ENCODE results near the gene TDP2.

DNA sequence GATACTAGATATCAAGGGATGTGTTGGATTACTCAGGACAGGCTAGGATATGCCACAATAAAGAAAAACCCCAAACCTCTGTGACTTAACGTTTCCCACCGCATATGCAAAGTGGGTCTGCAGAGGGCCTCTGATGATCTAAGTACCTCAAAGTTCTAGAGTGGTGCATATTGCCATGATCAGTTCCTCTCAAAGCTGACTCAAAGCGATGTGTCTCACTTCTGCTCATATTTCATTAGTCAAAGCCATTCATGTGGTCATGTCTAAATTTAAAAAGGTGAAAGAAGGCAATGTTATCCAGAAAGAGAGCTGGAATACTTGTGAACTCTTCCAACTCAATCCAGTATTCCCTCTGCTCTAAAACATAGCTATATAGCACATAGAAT lies 155.0 kb upstream of the SOX4 start:
- PRO-cap, result no peak
- RAMPAGE, long total RNA, 4 experiments, result no peak in any of the 4 experiments

DNA sequence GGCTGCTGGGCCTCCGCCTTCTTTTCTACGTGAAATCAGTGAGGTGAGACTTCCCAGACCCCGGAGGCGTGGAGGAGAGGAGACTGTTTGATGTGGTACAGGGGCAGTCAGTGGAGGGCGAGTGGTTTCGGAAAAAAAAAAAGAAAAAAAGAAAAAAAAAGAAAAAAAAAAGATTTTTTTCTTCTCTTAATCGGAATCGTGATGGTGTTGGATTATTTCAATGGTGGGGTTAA lies 3.2 kb downstream of the SOX4 start:
- PRO-cap, result no peak
- RAMPAGE, long total RNA, 4 experiments, result no peak in any of the 4 experiments

DNA sequence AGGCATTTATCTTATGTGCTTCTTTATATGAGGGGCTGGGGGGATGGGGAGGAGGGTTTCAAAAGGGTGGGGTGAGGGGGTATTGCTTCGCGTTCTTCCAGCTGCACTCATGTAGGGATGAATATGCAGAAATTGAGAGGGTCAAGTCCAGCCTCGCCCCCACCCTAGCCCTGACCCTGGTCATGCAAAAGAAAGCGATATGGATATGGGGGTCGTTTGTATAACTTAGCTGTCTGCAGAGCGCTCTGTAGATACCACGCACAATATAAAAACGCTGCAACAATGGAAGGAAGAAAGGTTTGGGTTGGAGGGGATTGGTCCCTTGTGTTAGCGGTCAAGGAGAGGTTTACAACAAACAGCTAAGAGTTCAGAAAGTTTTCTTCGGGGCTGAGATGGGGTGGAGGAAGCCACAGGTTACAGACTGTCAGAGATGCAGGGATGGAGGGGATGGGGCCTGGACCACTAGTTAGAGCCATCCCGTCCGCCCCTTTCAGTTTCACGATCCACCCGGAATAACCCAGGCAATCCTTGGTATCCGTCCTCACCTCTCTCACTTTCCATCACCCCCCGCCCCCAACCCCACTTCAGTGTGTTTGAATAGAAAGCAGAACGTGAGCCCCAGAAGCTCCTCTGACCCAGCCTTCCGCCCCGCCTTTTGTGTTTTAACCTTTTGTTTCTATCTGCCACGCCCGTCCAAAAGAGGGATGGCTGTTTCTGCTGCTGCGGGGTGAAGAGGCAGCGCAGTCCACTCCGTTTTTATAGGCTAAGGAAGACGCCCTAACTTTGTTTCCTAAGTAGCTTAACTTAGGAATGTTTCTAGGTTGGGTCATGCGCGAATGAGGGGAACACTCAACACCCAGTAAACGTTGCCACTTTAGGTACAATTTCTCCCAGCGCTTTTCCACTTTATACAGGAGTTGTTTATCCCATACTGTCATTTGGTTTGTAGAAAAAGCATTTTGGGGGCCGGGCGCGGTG lies 73.6 kb downstream of the SOX4 start:
- PRO-cap, result no peak
- RAMPAGE, long total RNA, 4 experiments, result no peak in any of the 4 experiments

- PRO-cap, result no peak
- RAMPAGE, long total RNA, 4 experiments, result no peak in any of the 4 experiments
These were observed 349.1 kb downstream of the PRL start for GRCh38 chr6:21947554-21948353.

- PRO-cap, result no peak
- RAMPAGE, long total RNA, 4 experiments, result no peak in any of the 4 experiments
These were observed 74.4 kb downstream of the PRL start for GRCh38 chr6:22222357-22222940.

DNA sequence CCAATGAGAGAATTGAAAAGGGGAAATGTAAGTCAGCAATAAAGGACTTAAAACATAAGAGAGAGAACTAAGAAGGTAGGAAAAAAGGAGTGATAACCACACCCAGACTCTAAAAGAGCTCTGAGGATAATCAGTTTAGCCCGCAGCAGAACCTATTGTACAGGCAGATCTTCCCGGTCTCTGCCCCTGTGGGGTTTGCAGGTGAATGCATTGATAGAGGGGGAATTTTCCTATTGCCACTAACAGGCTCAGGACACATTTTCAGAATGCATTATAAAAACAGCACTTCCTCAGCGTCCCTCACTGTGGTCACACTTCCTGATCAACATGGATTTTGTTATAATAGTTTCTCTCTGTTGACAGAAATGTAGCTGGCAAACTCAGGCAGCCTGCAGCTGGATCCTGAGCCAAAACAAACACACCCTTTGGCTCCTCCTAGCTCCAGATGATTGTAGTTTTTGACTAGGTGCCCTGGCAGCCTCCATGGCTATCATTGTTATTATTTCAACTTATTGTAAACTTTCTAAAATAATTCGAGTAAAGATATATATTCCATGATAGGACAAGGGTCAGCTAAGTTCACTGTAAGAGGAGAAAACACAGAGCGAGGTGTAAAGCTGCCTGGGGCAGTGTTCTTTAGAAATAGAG lies 98.4 kb upstream of the HDGFL1 start:
- PRO-cap, result no peak
- RAMPAGE, long total RNA, 4 experiments, result no peak in any of the 4 experiments

DNA sequence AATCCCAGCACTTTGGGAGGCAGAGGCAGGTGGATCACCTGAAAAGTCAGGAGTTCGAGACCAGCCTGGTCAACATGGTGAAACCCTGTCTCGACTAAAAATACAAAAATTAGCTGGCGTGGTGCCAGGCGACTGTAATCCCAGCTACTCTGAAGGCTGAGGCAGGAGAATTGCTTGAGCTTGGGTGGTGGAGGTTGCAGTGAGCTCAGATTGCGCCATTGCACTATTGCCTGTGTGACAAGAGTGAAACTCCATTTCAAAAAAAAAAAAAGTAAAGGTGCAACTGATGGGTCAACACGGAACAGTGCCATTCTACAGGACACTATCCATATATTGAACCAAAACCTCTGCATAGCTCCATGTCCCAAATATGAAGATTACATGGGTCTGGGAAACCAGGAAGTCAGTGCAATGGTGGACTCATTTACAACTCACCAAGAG lies 673.3 kb downstream of the HDGFL1 start:
- PRO-cap, result no peak
- RAMPAGE, long total RNA, 4 experiments, result no peak in any of the 4 experiments

GRCh38 chr6:23534758-23535083 lies 591.3 kb upstream of the NRSN1 start:
- PRO-cap, result unidirectional peak, plus-strand start at chr6:23534894
- RAMPAGE, long total RNA, 4 experiments, result no peak in any of the 4 experiments

- PRO-cap, result no peak
- RAMPAGE, long total RNA, 4 experiments, result no peak in any of the 4 experiments
These were observed 39.7 kb downstream of the ALDH5A1 start for GRCh38 chr6:24534338-24535023.

DNA sequence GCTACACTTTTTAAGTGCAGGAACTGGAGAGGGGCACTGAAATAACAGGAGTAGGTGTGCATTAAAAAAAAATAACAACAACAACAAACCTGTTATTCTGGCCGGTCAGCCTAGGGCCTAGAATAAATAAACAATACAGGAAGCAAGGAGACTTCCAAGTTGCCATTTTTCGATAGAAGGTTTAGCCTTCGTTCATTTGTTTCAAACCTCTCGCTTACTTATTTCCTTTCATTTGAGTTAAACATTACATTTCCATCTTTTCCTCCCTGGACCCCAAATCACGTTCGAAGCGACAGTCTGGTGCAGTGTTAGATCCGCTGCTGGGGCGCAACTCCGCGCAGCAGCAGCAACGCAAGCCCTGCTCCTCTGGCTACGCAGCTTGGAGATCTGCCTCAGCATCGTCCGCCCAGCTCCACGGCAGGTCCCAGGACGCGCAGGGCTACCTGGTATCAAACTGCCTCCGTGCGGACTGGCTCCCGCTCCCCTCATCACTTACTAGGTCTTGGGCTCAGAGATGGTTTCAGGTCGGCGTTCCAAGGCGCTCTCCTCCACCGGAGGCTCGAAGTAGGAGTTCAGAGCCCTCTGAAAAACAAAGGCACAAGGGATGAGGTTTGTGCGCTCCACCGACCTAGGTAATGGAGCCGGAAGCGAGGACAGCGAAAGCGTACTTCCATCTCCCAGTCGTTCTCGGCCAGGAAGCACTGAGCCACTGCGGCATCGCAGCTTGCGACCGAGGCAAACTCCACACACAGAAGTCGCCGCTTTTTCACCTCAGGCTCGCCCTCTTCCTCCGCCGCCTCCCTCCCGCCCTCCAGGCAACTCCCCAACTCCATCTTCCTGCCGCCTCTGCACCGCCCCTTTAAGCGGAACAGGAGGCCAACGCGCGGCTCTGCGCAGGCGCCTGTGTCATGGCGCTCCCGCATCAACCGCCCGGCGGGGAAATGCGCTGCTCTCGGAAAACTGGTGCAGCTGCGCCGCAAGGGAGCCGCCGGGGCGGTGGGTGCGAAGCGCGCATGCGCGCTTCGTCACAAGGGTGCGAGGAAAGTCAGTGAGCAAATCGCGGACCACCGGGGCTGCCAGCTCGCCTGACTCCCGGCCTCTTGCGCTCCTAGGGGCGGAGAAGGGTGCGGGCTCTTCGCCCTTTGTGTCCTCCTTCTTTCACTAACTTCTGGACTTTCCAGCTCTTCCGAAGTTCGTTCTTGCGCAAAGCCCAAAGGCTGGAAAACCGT lies at the start of gene TDP2:
Gene TDP2, minus strand, starts transcription at position 870 of the 1,229 bp plus-strand sequence.
- PRO-cap, result bidirectional peak, plus-strand start outside the sequence, minus-strand start at position 861 of the sequence
- RAMPAGE, long total RNA, 4 experiments, result start-site peak on the plus strand in 3 of 4 experiments, centred at positions 906 to 1,153 of the sequence, 22 to 463 reads per replicate; start-site peak on the minus strand in 2 of 4 experiments, centred at positions 797 to 806 of the sequence, 249 to 390 reads per replicate

- PRO-cap, result bidirectional peak, plus-strand start at chr6:24721496, minus-strand start at chr6:24721335; bidirectional peak, plus-strand start at chr6:24721688, minus-strand start at chr6:24721631
- RAMPAGE, long total RNA, 4 experiments, result no peak in any of the 4 experiments
These were observed 2.3 kb upstream of the C6orf62 start for GRCh38 chr6:24720993-24722000.

DNA sequence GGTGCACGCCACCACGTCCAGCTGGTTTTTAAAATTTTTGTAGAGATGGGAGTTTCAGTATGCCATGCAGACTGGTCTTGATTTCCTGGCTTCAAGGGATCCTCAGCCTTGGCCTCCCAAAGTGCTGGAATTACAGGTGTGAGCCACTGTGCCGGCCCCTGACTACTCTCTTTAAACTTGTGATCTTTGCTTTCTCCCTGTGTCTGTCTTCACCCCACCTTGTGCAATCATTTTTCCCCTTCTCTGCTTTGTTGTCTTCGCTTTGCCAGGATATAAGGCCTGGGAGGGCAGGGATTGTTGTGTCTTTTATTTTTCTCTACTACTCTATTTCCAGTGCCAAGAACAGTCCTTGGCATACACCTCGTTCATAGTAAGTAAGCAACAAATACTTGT lies 4.1 kb upstream of the ARMH2 start:
- PRO-cap, result no peak
- RAMPAGE, long total RNA, 4 experiments, result no peak in any of the 4 experiments

- PRO-cap, result no peak
- RAMPAGE, long total RNA, 4 experiments, result no peak in any of the 4 experiments
These were observed 44.7 kb downstream of the RIPOR2 start for GRCh38 chr6:24890960-24891521.

DNA sequence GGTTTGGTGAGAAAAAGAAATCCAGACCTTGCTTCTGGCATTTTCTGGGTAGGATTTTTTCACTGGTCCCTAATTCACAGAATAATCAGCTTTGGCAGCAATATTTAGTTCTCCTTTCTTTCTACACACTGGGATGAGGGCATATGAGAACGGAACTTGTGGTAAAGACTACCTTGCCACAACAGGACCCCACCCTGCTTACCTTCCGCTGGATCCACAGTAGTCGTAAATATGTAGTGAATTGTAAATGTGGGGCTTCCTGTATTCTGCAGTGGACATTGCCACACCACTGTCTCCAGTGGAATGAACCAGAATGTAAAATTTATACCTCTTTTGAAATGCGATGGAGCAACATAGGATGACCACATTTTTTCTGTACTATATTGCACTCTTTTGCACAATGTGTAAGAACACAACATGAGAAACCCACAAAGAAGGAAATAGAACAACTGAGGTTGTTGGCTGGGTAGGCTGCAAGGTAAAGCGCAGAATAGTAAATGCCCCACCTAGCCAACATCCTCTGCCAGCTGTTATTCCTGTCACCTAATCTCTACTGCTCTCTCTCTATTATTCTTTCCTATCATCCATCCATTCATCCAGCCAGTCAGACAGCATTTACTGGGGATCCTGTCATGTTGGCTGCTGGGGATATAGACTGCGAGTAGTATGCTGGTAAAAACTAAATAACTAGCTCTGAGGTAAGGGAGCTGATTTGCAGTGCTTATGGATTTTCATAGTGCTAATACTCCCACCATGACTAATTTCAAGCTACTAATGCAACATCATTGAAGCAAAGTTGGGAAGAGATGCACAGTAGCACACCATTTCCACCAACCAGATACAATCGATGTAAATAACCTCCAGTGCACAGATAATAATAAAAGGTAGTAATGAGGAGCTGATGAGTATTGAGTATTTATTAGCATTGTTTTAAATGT lies 16.2 kb upstream of the RIPOR2 start:
- PRO-cap, result no peak
- RAMPAGE, long total RNA, 4 experiments, result no peak in any of the 4 experiments

- PRO-cap, result no peak
- RAMPAGE, long total RNA, 4 experiments, result no peak in any of the 4 experiments
These were observed 152.6 kb upstream of the RIPOR2 start for GRCh38 chr6:25088300-25088902.

DNA sequence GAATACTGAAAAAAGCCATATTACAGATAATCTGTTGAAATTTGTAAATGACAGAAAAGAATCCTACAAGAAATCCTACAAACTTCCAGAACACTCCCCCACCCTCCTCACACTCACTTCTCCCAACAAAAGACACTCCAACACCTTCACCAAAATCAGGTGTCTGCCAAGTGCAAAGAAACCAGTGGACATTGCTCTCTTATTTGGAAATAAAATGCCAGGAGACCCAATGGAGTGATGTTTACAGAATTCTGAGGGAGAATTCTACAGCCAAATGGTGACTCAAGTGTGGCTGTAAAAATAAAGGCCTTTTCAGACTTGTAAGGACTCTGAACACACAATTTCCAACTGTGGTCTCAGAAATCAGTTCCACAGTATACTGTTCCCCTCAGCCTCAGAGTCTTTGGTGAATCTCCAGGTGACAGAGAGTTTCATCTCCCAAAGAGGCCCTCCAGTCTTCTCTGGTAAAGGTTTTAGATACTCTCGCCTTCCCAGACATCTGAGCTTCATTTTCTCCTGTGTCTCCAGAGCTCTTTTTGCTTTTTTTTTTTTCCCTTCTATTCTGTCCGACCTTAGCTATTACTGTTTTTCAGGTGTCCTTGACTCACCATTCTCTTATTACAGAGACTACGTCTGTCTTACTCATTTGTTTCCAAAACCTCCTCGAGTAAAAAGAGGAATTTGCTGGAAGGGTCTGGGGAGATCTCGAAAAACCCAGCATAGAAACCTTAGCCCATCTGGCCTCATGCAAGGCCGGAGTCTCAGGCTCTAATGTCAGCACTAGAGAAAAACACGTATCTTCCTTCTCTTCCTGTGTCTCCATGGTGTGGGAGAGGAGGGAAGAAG lies 109.4 kb upstream of the CARMIL1 start:
- PRO-cap, result no peak
- RAMPAGE, long total RNA, 4 experiments, result no peak in any of the 4 experiments

- PRO-cap, result no peak
- RAMPAGE, long total RNA, 4 experiments, result no peak in any of the 4 experiments
These were observed 86.0 kb upstream of the CARMIL1 start for GRCh38 chr6:25193024-25193676.

DNA sequence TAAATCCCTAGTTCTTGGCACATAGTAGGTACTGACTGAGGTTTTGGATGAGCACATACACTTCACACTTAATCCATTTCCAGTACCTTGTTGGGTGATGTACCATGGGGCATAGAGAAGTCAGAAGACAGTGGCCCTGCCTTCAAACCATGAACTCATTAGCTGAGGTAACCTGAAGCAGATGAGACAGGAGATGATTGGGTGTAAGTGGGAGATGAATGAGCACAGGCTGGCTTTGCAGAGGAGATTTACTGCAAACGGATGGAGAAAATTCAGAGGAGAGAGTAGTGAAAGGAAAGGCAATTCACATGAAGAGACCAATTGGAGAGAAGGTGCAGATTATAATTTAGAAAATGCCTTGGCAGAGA lies 160.9 kb downstream of the CARMIL1 start:
- PRO-cap, result no peak
- RAMPAGE, long total RNA, 4 experiments, result no peak in any of the 4 experiments

DNA sequence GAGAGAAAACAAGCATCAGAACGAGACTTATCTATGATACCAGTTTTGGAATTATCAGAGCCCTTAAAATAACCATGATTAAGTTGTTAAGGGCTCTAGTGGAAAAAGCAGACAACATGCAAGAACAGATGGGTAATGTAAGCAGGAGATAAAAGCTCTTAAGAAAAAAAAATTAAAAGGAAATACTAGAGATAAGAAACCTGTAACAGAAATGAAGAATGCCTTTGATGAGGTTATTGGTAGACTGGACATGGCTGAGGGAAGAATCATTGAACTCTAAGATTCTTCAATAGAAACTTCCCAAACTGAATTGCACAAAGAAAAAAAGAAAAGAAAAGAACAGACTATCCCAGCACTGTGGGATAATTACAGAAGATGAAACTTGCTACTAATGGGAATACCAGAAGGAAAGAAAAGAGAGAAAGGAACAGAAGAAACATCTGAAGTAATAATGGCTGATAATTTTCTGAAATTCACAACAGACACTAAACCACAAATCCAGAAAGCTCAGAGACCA lies 127.3 kb upstream of the SCGN start:
- PRO-cap, result no peak
- RAMPAGE, long total RNA, 4 experiments, result no peak in any of the 4 experiments

GRCh38 chr6:25781881-25782445 lies 27.4 kb downstream of the SLC17A4 start:
- PRO-cap, result no peak
- RAMPAGE, long total RNA, 4 experiments, result no peak in any of the 4 experiments

Measured in suprapubic skin (tissue), 4 donors.